Subcutaneous preadipocyte (primary cell): ENCODE measurements around the genes CTSW and C11orf68.

- CAGE, long polyA plus RNA: no peak
Observed at GRCh38 chr11:65698317-65698607, 13.8 kb upstream of the KAT5 start.

GRCh38 chr11:65719347-65720397 is 926 bp downstream of the RNASEH2C start:
- CAGE, long polyA plus RNA: no peak

DNA sequence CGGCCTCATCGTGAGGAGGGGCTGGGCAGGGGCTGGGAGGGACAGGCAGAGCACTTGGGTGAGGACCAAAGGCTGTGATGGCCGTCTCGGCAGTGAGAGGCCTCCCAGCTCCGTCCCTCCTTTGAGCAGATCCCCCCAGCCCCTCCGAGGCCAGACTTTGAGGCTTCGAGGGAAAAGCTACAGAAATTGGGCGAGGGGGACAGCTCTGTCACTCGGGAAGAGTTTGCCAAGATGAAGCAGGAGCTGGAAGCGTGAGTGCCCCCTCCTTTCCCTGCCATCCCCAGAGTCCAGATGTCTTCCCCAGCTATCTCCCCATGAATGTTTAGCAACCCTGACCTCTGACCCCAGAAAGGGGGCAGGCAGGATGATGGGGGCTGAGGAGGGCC is 8.0 kb downstream of the CFL1 start:
- CAGE, long polyA plus RNA: no peak

GRCh38 chr11:65852699-65853413 is 5.1 kb downstream of the CFL1 start:
- CAGE, long polyA plus RNA: no peak

- CAGE, long polyA plus RNA: no peak
Observed at GRCh38 chr11:65858634-65858885, 580 bp upstream of the CFL1 start.

DNA sequence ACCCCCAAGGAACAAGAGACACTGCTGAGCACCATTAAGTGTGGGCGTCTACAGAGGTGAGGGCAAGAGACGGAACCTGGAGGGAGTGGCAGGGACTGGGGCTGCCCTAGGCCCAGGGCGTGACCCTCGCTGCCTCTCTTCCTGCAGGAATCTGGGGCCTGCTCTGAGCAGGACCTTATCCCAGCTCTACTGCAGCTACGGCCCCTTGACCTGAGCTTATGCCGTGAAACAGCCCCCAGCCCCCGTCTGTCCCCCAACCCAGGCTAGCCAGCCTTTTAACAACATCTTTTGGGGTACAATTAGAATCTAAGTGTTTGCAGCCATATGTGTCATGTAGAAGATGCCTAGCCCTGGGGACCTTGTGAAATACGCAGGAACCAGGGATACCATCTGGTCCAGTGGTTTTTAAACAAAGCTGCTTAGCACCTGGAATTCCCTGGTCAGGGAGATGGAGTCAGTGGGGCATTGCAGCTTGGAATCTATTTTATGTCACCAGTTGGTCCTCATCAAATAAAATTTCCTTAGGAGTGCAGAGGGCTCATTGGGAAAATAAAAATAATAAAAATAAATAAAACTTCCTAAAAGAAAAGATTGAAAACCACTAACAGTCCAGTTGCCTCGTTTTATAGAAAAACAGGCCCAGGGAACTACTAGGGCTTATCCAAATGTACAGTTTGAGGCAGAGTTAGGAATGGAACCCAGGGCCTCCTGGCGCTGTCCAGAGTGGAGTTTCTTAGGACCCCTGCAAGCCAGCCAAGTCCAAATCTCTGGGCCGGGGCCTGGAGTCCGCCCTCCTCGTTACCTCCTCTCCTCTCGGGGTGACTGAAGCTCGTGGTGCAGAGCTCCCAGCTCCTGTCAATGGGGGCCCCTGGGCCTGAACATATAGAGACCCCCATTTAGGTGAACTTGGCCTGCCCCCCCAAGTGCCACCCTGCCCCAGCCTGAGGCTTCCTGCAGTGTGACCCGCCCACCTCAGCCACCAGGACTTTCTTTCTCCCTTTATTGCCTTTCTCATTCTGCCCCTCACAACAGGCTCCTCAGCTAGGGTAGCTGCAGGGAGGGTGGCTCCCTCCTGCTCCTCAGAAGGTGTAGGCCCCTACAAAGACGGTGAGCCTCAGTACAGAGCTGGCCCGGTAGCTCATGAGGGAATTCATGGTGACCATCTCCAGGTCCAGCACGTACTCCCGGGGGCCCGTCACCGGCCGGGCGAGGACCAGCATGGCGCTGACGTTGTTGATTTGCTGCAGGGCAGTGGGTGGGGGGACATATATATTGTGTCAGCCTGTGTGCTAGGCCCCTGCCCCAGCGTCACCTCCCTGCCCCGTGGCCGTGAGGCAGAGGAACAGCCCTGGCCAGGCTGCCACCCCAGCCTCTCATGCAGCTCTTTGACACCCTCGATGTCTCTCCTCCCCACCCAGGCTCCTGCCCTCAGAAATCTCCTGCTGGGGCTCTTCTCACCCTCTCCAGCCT is 6.1 kb downstream of the MUS81 start:
- CAGE, long polyA plus RNA: no peak

DNA sequence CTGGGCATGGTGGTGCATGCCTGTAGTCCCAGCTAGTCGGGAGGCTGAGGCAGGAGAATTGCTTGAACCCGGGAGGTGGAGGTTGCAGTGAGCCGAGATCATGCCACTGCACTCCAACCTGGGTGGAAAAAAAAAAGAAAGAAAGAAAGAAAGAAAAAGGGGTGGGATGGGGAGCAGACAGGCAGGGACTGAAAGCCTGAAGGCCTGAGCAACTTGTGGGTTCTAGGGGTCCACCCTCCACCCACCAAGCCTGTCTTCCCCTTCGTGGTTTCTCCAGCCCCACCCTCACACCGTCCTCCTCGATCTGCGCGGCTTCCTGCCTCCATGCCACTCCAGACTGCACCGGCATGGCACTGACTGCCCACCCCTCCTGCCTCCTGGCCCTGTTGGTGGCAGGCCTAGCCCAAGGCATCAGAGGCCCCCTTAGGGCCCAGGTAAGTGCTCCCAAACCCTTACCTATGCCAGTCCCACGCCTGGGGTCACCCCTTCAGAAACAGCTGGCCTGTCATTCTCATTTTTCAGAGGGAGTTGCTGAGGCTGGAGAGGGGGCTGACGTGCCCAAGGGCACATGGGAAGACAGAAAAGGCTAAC is at the start of gene CTSW:
Gene CTSW, plus strand, starts transcription at position 330 of the 591 bp plus-strand sequence.
- CAGE, long polyA plus RNA: no peak

DNA sequence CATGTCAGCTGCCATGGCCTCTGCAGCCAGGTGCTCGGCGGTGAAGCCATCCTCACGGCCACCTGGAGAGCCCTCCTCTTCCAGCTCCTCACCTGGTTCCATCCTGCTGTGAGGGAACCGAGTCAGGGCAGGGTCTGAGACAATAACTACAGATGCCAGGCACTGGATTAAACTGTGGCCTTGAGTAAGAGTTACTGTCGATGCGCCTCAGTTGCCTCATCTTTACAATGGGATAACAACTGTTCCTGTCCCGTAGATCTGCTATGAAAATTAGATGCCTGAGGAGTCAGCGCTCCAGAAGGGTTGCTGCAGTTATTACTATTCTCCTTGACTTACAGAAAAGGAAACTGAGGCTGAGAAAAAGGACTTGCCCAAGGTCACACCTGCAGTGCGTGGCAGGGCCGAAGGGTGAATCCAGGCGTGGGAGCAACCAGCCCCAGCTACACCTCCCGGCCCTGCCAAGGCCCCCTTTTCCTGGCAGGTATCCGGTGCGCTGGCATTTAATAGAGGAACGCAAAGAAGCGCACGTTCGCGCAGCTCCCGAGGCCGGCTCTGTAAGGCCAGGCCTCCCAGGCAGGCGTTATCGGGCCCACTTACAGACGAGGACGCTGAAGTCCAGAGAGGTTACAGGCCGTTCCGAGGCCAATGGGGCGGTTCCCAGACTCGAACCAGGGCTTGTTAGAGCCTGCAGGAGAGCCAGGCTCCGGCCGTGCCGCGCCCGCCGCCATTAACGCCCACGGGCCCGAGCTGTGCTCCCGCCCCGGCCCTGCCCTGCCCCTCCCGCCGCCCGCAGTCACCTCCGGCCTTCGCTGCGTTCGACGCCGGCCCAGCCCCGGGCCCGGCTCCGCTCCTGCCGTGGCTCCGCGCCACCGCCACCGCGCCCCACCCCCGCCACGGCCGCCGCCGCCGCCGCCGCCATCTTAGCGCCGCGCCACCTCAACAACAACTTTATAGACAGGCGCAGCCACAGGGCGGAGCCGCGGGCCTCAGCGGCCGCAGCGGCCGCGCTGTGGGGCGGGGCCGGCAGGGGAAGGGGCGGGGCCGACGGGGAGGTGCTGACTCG is at the start of gene C11orf68:
Gene C11orf68, minus strand, starts transcription at position 950 of the 1,063 bp plus-strand sequence.
- CAGE, long polyA plus RNA: no peak

- CAGE, long polyA plus RNA: no peak
Observed at GRCh38 chr11:65977238-65977970, 15.9 kb downstream of the SART1 start.

DNA sequence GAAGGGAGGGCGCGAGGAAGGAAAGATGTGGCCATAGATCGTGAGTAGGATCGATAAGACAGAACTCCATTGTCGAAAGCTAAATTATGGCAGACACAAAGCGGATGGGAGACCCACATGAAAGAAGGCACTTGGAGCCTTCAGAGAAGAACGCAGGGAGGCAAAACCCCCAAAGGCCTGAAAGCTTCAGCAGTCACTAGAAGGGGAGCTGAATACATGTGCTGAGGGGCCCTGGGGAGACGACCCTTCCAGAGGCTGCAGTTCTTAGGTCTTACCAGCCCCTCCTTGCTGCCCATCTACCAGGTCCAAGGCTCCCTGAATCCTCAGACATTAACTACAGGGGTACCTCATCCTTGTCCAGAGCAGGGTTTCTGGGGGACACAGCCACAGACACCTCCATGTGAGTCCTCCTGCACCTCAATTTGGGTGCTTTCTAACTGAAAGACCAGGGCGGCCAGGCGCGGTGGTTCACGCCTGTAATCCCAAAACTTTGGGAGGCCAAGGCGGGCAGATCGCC is 13.8 kb downstream of the EIF1AD start:
- CAGE, long polyA plus RNA: no peak

- CAGE, long polyA plus RNA: no peak
Observed at GRCh38 chr11:66057107-66057642, 5.0 kb downstream of the SF3B2 start.

DNA sequence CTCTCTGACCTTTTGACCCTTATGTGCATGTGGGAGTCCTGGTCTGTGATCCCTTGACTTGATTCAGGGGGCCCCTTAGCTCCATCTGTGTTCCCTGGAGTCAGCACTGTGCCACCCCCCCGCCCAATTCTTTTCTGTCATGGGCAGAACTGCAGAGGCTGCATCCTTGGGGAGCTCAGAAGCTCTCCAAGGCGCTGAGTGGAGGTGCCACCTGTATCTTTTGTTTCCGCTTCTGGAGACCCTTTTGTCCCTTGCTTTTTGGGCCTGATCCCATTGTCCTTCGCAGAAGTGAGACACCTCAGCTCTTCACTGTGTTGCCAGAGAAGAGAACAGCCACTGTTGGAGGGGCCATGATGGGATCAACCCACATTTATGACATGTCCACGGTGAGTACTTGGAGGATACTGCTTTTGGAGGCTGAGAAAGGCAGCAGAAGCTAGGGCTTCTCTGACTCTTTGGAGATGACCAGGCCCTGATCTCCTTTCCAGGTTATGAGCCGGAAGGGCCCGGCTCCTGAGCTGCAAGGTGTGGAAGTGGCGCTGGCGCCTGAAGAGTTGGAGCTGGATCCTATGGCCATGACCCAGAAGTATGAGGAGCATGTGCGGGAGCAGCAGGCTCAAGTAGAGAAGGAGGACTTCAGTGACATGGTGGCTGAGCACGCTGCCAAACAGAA is 2.3 kb upstream of the PACS1 start:
- CAGE, long polyA plus RNA: no peak

- CAGE, long polyA plus RNA: no peak
Observed at GRCh38 chr11:66068767-66069329, 1.2 kb upstream of the PACS1 start.

DNA sequence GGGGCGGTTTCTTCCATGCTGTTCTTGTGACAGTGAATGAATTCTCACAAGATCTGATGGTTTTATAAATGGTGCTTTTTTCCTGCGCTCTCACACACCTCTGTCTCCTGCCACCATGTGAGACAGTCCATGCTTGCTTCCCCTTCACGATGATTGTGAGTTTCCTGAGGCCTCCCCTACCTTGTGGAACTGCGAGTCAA is 62.0 kb downstream of the PACS1 start:
- CAGE, long polyA plus RNA: no peak

GRCh38 chr11:66230118-66230670 is 27.3 kb upstream of the KLC2 start:
- CAGE, long polyA plus RNA: no peak

GRCh38 chr11:66244411-66244852 is 13.1 kb upstream of the KLC2 start:
- CAGE, long polyA plus RNA: no peak

- CAGE, long polyA plus RNA: no peak
Observed at GRCh38 chr11:66267260-66267690, 1.2 kb upstream of the RAB1B start.

GRCh38 chr11:66326200-66326958 is 9.5 kb upstream of the CD248 start:
- CAGE, long polyA plus RNA: no peak

DNA sequence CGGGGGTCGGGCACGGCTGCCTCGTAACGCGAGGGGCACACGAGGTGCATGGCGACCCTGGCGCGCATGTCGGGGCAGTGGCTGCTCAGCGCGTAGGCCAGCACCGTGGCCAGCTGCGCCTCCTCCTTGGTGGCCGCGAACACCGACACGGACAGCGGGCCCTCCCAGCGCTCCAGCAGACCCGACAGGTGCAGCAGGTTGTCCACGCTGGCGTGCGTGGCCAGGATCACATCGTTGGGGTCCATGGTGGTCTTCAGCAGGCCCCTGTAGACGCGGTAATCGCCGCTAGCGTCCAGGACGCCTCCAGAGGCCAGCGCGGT is 435 bp downstream of the B4GAT1 start:
- CAGE, long polyA plus RNA: no peak

DNA sequence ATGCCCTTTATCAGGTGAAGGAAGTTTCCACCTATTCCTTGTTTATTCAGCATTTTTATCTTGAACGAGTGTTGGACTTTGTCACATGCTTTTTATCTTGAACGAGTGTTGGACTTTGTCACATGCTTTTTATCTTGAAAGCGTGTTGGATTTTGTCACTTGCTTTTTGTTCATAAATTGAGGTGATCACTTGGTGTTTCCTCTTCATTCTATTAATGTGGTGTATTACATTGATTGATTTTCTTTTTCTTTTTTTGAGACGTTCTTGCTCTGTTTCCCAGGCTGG is 3.9 kb upstream of the B4GAT1 start:
- CAGE, long polyA plus RNA: no peak